Metanephros (tissue), 2 donors: ENCODE measurements around a stretch of chr14.

DNA sequence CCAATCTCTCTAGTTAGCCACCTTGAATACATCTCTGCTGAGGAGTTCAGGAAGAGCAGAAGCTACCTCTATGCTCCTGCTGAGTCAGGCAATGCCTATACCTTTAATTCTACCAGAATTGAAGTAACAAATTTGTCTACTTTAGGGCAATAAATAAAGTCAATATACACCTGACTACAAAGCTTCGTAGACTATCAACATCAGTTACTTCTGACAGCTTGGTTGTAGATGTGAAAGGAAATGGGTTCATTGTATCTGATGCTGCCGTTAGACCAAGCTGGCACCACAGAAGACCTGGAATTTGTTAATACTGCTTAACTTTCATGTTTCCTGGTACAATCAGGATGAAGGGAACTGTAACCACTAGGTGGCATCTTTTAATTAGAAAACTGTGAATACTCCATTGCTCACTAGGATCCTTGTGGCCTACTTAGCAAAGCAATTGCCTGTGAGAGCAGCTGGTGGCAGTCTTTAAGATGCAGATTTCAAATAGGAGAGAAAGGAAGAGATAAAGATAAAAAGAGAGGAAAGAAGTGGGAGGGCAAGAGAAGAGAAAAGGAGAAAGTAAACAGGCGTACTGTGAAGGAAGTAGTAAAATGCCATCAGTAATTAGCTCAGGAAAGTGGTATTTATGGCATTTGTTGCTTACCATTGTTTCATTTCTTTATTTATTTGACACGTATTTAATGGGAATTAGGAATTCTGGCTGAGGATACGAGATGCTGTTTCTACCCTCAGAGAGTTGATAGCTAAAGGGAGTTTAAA is 114.4 kb downstream of the RAD51B start:
- RAMPAGE, long total RNA: no peak

DNA sequence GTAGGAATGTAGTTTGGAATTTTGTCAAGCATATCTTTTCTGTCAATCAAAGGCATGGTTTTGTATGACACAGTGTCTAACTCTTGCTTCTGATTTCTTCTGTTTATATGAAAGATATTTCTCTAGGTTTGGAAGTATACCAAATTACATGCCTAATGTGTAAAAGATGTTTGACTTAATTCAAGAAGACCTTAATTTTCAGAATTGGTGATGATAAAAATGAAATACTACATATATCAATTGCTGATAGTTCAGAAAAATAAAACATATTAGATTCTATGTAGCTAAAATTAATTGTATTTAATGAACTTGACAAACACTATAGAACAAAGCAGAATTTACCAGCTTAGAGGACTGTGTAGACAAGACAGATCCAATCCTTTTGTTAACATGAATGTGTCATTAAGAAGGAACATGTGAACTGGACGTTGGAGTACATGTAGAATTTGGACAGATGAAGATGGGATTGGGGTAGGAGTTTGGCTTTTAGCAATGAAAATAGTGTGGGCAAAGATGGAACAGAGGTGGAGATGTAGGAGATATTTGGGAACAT is 135.9 kb downstream of the RAD51B start:
- RAMPAGE, long total RNA: no peak

- RAMPAGE, long total RNA: no peak
Measured at GRCh38 chr14:67996178-67996919, 176.8 kb downstream of the RAD51B start.

DNA sequence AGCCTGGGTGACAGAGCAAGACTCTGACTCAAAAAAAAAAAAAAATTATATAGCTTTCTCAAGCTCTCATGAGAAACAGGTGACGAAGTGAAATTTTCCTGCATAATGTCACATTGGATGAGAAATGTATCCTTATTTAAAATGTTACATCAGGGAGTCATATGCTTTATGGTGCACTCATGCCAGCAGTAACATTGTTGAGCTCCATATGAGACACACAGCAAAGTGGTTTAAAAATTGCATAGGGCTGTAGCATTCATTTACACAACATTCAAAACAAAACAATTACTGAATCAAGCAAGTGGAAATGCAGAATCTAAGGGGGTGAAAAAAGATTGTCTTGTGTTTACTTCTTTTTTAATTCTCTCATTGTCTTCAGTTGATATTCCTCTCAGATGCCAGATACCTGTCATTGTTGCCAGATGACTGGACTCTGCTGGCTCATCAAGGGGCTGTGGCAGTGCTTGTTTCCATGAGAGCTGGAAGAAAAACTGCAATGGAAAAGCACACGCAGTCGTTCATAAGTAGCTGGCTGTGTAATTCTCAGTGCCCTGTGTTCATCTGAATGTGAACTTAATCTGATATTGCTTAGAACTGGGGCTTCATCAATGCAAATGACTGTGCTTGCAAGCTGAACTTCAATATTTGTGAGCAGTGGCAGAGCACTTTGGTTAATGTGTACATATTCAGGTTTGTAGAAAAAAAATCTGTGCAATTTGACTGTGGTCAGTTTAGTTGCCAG is 305.5 kb downstream of the RAD51B start:
- RAMPAGE, long total RNA: no peak

- RAMPAGE, long total RNA: no peak
Measured at GRCh38 chr14:68140149-68140996, 320.8 kb downstream of the RAD51B start.

- RAMPAGE, long total RNA: no peak
Measured at GRCh38 chr14:68210722-68211333, 391.2 kb downstream of the RAD51B start.

GRCh38 chr14:68295120-68295821 is 475.7 kb downstream of the RAD51B start:
- RAMPAGE, long total RNA: no peak

DNA sequence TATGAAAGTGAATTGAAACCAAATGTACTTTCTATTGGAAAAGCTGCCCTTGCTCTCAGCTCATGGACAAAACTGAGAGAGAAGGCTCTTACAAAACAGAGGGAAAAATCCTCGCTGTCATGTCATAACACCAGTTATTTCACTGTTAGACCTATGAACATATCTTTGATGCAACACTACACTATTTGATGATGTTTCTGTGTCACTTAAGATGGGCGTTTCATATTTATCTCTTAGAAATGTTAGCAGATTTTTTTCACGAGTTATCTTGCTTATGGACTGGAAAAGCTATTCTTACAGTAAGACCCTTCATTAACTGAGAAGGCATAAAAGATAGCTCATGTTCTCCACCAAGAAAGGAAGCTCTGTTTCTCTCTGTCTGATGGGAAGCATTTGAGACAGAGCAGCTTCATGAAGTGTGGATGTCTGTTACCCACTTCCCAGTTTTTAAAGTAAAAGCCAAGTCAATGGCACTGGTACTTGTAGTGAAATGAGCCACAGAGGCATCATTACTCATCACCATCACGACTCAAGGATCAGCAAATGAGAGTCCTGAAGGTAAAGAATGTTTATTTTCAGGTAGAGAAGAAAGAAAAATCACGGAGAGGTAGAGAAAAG is 483.9 kb downstream of the ZFP36L1 start:
- RAMPAGE, long total RNA: no peak

DNA sequence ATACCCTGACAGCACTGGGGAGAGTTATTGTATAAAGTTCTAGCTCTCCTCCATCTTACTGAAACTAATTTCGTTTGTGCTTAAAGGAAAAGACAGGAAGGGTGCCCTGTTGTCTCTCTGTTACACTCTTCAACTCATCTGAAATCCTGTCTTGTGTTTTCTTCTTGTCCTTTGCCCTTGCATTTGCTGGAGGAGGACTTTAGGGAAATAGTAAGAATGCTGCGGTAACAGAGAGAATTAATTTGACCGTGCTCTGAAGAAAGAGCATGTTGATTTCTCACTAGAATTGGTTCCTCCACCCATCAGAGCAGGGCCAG is 341.5 kb downstream of the ZFP36L1 start:
- RAMPAGE, long total RNA: no peak

DNA sequence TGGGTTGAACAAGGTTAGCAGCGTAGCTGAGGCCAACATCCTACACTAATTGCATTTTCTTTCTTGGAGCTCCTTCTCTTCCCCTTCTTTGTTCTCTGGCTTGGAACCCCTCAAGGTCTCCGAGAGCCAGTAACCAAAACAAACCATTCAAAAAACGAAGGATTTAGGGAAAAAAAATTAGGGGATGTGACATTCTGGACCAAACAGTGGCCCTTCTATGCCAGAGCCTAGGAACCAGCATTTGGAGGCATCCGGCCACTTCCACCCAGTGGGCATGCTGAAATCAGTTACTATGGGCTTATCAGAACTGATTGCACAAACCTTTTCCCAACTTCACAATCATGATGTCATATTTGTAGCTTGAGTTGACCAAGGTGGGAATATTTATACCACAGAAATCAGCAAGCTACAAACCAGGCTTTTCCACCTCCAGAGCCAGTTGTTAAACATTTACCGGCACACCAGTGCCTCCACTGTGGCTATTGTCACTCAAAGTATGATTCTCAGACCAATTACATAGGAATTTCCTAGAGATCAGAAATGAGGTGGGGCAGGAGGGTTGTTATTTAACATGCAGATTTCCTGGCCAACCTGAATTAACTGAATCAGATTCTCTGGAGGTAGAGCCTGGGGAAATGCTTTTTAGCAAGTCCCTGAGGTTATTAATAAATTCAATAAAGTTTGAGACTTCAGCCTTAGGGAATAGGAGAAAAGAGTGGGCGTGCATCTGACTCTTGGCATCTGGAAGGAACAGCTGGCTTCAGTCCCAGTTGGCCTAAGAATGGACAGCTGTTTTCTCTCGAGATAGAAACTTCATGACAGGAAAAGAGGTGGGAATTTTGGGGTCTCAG is 273.9 kb downstream of the ZFP36L1 start:
- RAMPAGE, long total RNA: no peak

DNA sequence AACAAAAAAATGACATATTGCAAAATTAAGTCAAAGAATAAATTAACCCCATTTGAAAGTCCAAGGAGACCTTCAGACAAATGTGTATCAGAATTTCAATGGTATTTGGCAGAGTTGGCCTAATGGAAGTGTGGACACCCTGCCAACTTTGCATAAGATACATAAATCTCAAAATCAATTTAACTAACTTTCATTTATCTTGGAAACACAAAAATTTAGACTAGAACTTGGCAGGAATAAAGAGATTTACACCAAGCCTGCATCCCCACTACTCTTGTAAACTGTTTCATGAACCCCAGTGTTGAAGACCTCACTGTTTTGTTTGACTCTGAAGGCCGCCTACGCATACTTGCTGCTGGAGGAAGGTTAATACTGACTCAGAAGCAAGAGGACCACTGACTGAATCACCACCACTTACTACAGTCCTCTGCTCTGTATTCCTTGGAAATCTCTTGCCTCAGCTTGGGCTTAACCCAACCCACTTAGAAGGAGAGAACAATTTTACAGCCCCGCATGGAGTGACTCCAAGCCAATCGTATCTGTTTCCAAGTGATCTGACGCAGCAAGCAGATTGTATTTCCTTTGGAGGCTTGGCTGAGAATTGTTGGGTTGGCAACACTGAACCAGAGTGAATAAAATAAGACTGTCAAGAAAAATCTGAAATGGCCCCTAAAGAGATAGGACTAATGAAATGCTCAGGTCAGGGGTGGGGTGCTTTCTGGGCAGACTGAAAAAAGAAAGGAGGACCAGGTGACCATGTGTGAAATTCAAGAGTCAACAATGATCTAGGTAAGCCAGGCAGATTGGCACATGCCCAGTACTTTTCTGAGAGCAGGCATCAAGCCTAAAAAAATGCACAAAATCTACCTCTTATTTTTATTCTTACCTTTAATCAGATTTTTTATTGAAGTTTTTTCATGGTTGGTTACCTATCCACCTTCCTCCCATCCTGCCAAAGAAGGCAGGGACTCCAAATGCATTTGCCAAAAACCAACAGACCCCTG is 248.6 kb downstream of the ZFP36L1 start:
- RAMPAGE, long total RNA: no peak

DNA sequence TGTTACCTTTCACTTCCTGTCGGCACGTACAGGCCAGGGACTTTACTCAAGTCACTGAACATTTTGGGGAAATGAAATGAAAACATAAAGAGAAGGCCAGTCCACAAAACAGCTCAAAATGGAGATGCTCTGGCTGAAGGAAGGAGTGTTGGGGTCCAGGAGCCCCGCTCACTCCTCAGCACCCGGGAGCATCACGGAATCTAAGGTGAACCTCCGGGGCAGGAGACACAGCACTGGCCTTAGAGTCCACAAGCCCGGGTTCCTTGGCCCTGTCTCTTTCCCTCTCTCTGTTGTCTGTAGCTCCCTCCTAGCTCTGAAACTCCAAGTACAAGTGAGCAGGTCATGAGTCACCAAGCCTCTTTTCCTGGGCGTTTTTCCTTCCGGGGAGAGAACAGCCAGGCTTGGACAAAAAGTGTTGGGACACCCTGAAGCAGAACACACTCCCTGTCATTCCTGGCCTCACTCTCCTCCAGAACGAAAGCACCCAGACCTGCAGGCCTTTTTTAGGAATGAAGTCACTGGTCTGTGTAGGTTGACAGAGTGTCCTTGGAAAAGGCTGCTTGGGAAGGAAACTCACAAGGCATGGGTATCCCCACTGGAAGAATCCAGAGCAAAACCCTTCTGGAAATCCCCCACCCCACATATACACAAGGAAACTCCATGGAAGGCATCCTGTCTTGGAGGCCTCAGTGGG is 245.4 kb downstream of the ZFP36L1 start:
- RAMPAGE, long total RNA: no peak

DNA sequence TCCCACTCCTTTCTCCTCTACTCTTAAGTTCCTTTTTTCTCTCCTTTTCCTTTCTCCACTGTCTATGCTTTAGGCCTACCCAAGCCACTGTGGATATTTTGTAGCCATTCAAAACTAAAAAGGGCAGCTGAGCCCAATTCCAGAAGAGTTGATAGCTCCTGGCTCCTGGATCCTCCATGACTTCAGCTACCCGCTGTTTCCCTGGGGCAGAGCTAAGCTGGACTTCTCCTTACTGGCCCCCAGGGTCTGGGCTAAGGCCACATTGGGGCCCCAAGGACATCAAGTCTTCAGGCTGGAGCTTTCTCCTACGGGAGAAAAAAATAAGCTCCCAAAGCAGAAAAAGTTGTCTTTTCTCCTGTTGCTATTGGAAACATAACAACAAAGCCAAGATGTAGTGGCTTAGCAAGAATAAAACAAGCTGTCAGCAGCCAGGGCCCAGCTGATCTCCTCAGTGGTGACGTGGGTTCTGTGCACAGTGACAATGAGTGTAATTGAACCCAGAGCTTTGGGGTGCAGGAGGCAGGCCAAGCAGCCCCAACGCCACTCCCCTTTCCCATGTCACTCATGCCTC is 171.4 kb downstream of the ZFP36L1 start:
- RAMPAGE, long total RNA: no peak

DNA sequence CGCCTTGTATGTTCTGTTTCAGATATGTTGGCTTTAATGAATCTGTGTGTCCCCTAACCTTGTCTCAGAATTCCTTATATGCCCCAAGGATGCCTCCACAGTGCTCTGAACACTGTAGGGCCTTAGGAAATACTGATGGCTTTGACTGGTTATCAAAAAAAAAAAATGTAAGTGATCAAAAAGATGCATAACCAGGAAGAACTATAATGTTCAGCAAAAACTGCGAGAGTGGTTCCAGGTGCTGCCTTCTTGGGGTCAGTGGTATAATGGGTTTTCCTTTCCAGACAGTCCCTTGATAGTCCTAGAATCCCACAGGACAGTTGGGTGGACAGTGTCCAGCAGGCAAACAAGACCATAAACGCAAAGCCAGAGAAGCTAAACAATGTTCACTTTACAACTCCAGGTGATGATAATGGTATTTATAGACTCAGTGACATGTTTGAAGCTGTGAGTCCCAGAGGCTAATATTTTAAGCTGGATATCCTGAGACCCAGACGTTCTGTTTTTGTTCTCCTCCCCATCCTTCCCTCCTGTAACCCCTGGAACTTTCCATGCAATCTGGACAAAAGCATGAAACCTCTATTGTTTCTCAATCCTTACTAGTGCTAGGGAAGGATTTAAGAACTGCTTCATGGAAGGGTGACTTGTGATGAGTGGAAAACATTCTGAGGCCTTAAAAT is 121.1 kb downstream of the ZFP36L1 start:
- RAMPAGE, long total RNA: no peak

- RAMPAGE, long total RNA: no peak
Measured at GRCh38 chr14:68711227-68712168, 81.4 kb downstream of the ZFP36L1 start.

DNA sequence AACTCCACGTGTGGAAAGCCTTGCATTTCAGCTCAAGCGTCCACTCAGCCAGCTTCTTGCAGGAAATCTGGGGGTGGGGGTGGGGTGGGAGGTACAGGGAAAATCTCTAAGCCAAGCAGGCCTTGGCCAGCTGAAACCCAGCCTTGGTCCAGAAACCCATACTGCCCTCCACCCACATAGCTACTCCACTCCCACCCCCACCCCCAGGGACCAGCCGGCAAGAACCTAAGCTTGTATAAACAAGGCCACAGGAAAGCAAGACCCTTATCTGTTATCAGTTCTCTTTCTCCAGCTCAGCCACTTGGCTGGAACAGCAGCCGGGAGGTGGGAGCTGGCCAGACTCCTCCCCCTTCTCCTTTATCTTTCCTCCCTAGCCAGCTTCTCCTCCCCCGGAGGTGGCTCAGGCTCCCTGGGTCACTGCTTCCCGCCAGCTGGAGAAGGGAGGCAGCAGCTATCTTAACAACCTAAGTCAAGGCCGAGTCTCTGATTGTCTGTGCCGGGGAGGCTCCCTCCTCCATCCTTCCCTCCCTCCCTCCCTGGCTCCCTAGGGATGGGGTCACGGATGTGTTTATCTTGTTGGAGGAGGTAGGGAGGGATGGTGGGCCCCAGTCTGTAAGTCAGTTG is 30.0 kb downstream of the ZFP36L1 start:
- RAMPAGE, long total RNA: no peak

DNA sequence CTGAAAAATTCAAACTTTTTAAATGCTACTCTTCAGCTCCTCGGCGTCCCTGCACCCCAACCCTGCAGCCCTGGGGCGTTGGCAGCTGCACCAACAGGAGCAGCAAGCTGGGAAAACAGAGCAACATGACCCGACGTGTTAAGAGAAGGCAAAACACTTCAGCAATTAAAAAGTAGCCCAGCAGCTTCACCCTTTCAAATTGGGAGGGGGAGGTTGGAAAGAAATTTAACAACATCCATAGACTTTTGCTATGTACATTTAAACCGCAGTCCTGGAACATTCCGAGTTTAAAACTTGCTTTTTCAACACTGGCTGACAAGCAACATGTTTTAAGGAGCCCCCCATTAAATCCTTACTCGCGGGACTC is 1.1 kb downstream of the ZFP36L1 start:
- RAMPAGE, long total RNA: no peak

- RAMPAGE, long total RNA: no peak
Measured at GRCh38 chr14:68813675-68814195, 20.9 kb upstream of the ZFP36L1 start.

GRCh38 chr14:68815746-68816279 is 22.9 kb upstream of the ZFP36L1 start:
- RAMPAGE, long total RNA: no peak

DNA sequence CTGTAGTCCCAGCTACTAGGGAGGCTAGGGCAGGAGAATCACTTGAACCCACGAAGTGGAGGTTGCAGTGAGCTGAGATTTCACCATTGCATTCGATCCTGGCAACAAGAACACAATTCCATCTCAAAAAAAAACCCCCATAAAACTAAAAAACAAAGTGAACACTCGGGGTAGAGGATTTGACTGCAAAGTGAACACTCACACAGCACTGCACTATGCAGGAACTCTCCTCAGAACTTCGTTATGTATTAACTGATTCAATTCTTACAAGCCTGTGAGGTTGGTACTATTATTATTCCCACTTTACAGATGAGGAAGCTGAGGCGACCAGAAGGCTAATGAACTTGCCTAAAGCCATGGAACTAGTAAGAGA is 89.5 kb downstream of the ACTN1 start:
- RAMPAGE, long total RNA: no peak